ENCODE data around the gene LBP.

- RRBS, result no CpG with 5 or more reads among the region's 9 CpGs
Measured at GRCh38 chr20:38073067-38074114, 39.8 kb downstream of the RPRD1B start.

- RRBS, result no CpG with 5 or more reads among the region's 13 CpGs
Measured at GRCh38 chr20:38125344-38125949, 39.6 kb downstream of the TGM2 start.

- RRBS, result no CpG with 5 or more reads among the region's 20 CpGs
Measured at GRCh38 chr20:38139237-38139697, 25.8 kb downstream of the TGM2 start.

- RRBS, result no CpG with 5 or more reads among the region's 7 CpGs
Measured at GRCh38 chr20:38162619-38163363, 2.3 kb downstream of the TGM2 start.

GRCh38 chr20:38298602-38299406 lies 5.2 kb upstream of the BPI start:
- RRBS, result no CpG with 5 or more reads among the region's 15 CpGs

DNA sequence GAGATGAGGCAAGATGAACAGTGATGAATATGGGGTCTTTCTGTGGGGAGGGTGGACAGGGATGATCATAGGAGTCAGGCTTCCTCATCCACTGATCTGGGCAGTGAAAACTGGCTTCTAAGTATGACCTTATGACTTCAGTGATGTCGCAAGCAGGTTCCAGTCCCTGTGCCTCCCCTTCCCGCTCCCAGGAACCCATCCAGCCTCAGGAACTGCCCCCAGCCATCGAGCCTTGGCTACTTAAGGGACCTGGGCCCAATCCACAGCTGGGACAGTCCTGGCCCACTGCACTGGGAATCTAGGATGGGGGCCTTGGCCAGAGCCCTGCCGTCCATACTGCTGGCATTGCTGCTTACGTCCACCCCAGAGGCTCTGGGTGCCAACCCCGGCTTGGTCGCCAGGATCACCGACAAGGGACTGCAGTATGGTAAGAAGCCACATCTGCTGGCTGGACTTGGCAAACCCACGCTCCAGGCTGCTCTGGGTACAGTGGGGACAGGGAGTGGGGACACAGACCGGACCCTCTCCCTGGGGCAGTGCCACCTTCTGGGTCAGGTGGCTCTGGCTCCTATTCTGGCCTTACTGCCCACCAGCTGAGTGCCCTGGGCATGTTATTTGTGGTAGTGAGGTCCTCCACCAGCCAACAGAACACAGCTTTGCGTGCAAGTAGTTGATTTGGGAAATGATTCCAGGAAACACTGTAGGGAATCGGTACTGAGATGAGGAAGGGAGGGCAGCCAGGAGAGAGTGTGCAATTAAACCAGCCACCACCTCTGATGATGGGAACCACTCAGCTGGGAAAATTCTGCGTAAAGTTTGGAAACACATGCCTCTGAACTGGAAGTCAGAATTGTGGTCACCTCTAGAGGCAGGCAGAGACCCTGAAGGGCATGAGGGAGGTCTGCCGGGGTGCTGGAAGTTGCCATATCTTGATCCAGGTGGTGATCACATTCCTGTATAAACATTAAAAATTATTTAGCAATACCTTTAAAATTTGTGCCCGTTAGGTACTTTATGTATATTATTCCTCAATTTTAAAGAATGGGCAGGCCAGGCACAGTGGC lies at the start of gene LBP:
Gene LBP (plus strand): TSS at position 269 of the 1,064 bp plus-strand sequence.
- RRBS, result 100% methylated on average over 1 of the region's 15 CpGs

DNA sequence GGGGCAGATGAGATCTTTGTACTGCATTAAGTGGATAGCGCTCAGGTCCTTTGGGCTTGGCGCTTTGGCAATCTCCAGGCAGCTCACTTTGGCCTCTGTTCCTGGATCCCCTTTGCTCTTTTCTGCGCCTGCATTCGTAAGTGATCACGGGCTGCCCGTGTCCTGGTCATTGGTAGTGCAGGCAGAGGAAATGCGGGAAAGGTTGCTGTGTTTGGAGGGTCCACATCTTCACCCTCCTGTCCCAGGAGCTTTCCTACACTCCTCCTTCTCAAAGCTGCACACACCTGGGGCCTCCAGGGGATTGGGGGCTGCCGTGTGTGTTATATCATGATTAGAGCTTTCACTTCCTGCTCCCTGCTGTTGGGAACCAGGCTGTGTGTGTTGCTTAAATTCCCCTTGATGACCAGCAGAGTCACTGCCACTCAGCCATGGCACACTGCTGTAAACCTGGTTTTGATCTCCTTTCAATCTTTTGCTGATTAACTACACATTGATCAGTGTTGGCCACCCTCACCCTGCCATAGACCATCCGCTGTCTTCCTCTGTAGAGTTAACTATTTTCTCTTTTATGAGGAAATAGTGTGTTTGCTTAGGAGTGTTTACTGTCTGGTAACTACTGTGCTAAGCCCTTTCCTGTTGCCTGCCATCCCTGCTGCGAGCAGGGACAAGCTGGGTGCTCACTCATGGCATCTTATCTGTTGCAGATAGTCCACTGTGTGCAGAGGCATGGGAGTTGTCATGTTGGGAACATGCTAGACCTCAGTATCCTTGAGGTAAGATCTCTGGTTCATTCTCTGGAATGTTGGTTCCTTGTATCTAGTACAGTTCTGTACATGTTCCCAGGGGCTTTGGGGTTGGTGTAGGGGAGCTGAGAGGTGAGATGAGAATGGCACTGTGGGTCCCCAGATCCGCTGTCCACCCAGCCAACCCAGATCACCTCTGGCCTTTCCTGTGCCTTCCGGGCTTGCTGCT lies 24.4 kb upstream of the RALGAPB start:
- RRBS, result no CpG with 5 or more reads among the region's 12 CpGs

DNA sequence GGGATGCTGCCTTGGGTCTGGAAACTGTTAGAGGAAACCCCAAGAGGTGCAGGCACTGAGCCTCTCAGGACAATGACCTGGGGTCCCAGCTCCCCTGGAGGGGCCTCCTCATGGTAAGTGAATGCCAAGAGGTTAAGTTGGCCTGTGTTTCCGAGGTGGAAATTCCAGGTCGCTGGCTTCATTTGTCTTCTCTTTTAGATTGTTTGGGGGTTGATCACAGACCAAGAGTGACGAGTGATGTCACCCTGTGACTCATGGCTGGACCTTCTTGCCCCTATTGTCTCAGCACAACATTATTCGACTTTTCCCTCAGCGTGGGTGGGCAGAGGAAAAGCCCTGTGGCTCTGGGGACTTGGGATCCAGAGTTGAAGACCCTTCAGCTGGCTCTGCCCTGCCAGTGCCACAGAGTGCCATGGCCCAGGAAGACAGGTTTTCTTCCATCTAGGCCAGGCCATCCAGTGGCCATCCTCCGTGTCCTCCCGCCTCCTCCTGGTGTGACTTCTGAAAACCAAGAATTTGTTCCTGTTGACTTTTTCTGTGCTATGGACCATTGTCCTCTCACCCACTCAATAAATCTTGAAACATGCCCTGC lies 22.2 kb upstream of the RALGAPB start:
- RRBS, result no CpG with 5 or more reads among the region's 7 CpGs

GRCh38 chr20:38539746-38540122 lies 41.3 kb upstream of the ADIG start:
- RRBS, result no CpG with 5 or more reads among the region's 3 CpGs

DNA sequence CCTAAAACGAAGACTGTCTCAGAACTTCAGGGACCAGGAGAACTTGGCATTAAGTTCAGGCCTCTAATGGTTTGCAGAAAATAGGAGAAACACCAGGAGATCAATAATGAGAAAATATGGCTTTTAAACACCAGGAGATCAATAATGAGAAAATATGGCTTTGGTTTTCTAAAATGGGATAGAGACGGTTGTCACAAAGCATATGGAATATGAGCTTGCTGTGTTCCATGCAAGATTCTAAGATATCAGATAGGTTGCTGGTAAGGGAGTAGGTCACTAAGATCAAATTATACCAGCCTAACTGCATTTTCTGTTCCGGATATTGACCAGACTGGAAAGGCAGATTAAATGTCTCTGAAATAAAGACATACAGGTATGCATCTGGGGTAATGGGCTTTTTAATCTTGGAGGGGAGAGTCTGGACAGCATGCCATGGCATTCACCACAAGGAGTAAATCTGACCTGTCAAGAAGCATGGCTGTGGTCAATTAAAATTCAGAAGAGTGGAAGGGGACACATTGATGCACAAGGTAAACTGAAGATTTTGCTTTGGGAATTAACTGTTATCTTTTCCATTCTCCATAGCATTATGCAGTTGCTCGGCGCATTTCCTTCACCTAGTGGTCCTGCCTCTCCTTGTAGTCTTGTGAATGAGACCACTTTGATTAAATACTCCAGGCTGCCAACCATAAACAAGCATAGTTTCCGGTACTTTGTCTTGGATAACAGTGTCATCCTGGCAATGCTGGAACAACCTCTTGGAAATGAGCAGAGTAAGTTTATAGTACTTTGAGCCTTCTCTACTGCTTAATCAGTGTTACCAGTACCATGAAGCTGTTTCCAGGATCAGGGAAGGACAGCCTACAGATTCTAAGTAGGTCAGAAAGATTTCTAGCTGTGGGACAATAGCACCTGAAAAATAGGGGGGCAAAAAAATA lies 35.1 kb upstream of the ADIG start:
- RRBS, result no CpG with 5 or more reads among the region's 6 CpGs

- RRBS, result no CpG with 5 or more reads among the region's 5 CpGs
Measured at GRCh38 chr20:38931361-38931777, 5.2 kb downstream of the FAM83D start.

DNA sequence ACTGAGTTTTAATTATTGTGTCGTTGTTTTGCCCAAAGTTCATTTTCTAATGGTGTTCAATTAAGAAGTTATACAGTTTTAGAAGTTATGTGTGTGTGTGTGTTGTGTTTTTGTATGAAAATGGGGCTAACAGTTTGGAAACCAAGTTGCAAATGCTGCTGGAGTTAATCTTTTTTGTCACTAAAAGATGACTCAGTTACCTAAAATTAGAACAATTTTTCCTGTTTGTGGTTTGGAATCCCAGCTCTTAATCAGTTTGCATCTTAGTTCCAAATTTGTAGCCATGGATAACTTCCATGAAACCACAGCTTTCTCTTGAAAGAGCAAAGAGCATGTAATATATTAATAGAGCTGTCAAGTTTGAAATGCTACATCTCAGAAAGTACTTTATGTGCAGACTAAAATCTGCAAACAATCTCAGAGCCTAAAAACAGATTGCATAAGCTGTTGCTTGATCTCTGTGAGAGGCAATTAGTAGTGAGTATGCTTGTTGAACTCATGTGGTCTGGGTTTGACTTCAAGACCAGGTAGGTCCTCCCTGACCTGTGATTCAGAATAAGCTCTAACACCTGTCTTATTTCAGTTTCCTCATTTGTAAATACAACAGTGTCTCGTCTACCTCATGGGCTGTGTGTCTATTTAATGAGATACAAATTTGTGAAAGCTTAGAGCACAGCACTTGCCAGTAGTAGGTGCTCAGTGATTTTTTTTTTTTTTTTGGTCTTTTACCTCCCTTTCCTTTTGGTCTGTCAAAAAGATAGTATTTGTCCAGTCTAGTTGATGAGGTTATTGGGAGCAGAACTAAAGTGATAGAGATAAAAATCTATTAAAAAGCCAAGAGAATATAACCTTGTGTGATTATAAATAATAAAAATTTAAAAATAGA lies 23.6 kb downstream of the DHX35 start:
- RRBS, result no CpG with 5 or more reads among the region's 2 CpGs

- RRBS, result no CpG with 5 or more reads among the region's 4 CpGs
Measured at GRCh38 chr20:40675564-40675958, 13.5 kb downstream of the MAFB start.

DNA sequence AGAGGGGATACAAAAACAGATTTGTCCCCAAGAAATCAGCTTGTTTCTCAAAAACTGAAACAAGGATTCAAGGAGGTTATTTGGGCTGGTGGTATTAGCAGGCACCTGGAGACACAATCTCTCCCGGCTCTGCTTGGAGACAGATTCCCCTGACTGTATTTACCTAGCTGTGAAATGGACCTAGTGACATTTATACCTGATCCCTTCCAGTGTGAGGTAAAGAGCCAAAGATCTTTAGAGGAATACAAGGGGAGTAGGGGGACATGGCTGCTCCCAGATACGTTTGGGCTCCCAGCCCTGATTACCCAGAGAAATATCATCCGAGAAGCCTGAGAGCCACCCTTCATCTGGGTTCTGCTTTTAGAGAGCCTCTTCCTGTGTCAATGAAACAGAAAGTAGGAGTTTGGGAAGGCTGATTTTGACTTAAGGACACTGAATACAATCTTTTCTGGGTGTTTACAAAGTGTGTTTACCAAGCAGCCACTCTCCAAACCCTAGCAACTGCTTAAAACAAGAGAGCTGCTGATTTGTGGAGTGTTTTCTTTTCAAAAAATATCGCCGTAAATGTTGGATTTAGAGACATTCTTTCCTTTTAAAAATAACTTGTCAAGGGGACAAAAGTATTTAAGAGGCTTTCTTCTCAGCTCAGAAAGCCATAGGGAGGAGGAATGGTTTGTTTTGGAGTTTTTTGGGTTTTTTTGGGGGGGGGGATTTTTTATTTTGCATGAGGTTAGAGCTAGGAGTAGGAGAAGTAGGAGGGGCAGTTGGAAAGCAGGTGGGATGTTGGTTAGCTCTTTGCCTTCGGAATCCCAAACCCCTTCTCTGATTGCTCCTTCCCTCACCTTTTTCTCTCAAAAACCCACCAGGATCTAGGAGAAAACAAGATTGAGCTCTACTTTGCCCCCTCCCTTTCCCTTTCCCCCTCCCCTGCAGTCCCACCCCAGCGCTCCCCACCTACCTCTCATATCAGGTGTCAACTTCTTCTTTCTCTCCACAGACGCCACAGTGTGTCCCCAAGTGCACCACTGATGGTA lies 12.5 kb downstream of the MAFB start:
- RRBS, result no CpG with 5 or more reads among the region's 8 CpGs

GRCh38 chr20:41006720-41007166 lies 21.9 kb upstream of the TOP1 start:
- RRBS, result no CpG with 5 or more reads among the region's 2 CpGs

GRCh38 chr20:41058327-41058910 lies 29.8 kb downstream of the TOP1 start:
- RRBS, result no CpG with 5 or more reads among the region's 6 CpGs

DNA sequence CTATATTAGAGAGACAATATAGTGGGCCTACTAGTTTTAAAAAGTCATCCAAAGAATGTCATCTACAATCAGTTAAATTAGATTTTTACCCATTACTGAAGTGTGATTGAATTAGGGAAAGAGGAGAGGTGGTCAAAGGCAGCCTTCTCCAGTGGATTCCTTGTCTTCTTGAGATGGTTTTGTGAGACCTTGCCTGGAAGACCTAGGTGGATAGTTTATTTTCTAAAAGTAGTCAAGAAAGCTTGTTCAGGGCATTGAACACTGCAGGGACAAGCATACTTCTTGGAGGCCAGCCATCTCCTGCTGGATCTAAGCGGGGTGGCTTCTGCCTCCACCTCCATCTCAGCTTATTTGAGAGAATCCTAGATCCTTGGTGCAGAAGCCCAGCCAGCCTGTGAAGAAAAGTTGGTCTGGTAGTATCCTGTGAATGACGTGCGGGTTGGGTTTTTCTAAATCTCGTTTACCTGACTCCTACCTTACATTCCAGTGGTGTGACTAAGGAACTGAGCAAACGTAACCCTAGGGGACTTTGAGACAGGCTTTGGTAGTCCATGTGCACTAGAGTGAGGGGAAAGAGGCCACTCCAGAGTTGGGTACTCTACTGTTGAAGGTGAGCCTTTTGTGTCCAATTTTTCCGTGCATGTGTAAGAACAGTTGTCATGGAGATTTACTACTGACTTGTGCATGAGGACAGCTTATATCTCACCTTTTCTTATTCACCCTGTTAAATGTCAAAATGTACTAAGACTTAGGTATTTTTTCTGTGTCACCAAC lies 26.6 kb upstream of the PLCG1 start:
- RRBS, result no CpG with 5 or more reads among the region's 6 CpGs

GRCh38 chr20:41136678-41137321 lies 543 bp upstream of the PLCG1 start:
- RRBS, result 1% methylated on average over 36 of the region's 75 CpGs

DNA sequence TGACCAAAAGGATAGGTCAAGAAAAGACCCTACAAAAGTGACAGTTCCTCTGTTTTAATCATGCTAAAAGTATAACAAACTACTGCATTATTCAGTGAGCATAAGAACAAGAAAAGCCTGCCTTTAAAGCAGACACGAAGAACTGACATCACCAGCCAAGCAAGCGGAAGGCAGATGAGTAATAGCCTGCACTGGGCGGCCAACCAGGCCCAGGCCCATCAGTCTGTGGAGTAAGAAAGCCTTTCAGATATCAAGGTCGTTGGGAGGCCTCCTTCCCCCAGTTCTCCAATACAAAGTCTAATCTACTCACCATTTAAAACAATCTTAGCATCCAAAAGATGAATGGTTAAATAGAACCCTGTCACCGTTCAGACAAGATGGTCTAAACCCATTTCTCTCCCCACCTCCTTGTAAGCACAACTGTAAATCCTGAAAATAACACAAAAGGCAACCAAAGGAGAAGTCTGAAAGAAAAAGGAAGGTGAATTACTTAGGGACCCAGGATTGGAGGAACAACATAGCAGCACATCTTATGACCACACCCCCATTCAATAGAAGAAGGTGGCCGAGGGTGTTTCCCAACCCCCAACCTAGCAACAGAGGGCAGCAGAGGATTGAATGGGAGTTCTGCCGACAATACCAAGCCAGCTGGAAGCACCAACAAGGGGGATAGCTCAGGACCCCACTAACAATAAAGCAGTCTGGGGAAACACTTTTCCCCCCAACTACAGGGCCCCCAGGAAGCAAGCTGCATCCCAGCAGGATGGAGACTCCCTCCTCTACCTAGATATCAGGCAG lies 68.0 kb downstream of the ZHX3 start:
- RRBS, result no CpG with 5 or more reads among the region's 7 CpGs

GRCh38 chr20:41276280-41276913 lies 41.1 kb downstream of the ZHX3 start:
- RRBS, result no CpG with 5 or more reads among the region's 9 CpGs

Data from T47D (cell line).